ENCODE results near the gene MAPRE3.

DNA sequence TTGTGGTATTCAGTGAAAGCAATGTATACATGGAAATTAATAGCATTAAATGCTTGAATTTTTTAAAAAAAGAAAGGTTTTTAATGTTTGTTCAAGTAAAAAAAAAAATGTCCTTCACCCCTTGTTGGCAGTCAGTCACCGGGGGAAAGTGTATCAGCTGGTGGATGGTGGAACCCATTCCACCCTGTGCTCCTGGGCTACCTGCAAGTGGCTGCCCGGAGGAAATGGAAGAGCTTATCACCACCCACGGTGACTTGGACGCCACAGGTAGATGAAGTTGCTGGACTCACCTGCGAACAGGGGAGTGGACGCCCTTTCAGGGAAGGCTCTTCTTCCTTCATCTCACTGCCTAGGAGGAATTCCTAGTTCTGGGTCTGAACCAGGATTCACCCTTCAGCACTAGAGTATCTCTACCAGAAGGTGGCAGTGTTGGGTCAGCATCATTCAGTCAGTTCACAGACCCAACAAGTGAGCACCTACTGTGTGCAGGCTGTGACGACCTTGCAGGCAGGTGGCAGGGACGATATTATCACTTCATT is 35.9 kb downstream of the CIB4 start:
- RRBS, result 64% methylated on average over 2 of the region's 8 CpGs

DNA sequence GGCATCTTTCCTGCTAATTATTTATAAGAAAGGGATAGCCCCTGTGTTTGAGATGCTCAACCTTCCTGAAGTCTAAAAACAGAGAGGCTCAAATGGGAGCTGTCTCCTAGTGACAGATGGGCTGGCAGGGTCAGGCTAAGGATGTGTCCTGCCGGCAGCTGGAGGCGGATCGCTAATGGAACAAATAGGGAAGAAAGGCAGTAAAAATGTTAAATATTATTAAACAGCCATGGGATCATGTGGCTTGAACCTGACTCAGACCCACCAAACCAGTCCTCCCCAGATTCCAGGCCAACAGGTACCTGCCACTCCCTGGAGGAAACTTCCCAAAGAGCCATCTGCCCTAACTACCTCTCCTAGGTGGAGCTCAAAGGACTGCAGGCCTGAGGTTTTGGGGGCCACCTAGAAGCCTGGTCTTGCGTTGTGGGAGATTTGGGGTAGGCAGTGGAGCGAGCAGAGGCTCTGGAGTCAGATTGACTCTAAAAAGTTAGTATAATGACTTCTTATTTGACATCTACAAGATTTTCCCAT is 34.4 kb downstream of the CIB4 start:
- RRBS, result no CpG with 5 or more reads among the region's 5 CpGs

- RRBS, result 3% methylated on average over 35 of the region's 89 CpGs
Observed at GRCh38 chr2:26970076-26971165, at the start of gene MAPRE3. MAPRE3 (plus strand) TSS chr2:26970637.

DNA sequence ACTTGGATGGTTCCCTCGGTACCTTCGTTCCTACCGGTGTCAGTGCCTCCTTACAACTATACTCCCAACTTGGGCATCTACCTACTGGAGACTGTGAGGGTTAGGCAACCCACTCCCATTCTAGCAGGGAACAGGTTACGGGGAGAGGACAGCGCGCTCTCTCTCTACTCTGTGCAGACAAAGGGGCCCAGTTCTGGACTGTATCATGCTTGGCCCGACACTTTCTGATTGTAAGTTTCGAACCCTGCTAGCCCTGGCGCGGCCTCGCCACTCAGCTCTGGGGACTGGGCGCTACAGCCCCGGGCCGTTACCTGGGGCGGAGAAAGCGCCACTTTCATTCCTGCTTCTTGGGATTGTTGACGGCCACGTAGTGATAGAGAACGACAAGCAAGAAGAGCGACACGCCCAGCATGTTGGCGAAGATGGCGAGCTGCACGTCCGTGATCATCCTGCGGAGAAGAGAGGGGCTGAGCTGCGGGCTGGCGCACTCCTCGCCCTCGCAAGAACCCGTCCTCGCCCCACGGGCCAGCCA is 373 bp downstream of the OST4 start:
- RRBS, result no CpG with 5 or more reads among the region's 33 CpGs

- RRBS, result 83% methylated on average over 1 of the region's 26 CpGs
Observed at GRCh38 chr2:27082564-27083094, 3.9 kb upstream of the KHK start.

- RRBS, result no CpG with 5 or more reads among the region's 18 CpGs
Observed at GRCh38 chr2:27133013-27133875, 1.2 kb downstream of the PREB start.

DNA sequence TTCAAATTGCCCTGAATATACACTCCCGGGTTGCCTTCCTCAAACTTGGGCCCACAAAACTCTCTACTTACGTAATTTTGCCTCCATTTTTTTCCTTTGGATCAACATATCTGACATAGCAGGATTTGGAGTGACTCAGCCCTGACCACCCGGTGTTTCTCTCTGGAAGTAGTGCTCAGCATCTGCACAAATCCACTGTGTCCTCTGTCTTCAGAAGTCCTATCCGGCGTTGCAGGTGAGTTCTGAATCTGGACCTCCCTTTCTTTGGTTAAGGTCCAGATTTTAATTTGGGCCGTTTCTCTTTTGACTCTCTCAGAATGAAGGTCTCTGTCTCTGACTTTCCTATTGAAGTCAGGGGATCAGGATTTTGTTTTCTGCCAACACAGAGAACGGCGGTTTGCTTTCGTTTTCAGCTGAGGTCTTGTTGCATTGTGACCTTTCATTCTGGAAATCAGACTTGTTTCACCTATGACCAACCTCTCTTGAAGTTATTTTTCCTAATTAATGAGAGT is 13.5 kb downstream of the TCF23 start:
- RRBS, result no CpG with 5 or more reads among the region's 9 CpGs

GRCh38 chr2:27281503-27281815 is 770 bp upstream of the TRIM54 start:
- RRBS, result no CpG with 5 or more reads among the region's 2 CpGs

GRCh38 chr2:27370800-27371876 is 722 bp downstream of the SNX17 start:
- RRBS, result under 1% methylated on average over 15 of the region's 53 CpGs

DNA sequence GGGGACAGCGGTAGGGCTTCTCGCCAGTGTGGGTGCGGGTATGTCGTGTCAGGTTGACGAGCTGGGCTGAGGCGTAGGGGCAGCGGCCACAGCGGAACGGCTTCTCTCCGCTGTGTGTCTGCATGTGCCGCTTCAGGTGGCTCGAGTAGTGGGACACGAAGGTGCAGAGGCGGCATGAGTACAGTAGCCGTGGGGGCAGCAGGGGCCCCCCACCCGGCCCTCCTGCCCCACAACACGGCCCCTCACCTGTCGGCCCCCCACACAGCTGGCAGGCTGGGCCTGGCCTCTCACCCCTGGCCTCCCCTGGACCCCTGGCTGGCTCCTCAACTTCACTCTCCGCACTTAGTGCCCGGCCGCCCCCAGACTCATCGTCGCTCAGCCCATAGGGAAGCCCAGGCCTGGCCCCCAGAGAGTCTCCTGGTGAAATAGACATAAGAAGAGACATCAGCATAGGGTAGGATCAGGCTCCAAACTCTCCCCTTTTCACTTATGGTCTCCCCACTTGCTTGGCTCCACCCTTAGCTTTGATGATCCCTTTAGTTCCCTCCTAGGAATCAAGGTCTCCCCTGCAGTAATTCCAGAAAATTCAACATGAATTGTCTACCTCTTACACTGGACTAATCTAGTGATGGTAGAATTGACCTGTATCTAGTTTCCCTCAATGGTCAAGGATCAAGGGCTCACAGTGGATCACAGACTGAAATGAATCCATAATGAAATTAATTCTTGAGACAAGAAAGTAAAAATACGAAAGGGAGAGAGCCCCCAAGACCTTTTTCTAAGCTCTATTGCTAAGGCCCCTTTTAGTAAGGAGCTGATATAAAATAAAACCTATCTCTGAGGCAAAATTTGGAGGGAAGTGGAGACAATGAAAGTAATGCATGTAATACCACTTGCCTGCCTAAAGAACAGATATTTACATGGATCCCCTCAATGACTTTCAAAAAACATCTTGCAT is 1.6 kb downstream of the ZNF513 start:
- RRBS, result no CpG with 5 or more reads among the region's 24 CpGs

DNA sequence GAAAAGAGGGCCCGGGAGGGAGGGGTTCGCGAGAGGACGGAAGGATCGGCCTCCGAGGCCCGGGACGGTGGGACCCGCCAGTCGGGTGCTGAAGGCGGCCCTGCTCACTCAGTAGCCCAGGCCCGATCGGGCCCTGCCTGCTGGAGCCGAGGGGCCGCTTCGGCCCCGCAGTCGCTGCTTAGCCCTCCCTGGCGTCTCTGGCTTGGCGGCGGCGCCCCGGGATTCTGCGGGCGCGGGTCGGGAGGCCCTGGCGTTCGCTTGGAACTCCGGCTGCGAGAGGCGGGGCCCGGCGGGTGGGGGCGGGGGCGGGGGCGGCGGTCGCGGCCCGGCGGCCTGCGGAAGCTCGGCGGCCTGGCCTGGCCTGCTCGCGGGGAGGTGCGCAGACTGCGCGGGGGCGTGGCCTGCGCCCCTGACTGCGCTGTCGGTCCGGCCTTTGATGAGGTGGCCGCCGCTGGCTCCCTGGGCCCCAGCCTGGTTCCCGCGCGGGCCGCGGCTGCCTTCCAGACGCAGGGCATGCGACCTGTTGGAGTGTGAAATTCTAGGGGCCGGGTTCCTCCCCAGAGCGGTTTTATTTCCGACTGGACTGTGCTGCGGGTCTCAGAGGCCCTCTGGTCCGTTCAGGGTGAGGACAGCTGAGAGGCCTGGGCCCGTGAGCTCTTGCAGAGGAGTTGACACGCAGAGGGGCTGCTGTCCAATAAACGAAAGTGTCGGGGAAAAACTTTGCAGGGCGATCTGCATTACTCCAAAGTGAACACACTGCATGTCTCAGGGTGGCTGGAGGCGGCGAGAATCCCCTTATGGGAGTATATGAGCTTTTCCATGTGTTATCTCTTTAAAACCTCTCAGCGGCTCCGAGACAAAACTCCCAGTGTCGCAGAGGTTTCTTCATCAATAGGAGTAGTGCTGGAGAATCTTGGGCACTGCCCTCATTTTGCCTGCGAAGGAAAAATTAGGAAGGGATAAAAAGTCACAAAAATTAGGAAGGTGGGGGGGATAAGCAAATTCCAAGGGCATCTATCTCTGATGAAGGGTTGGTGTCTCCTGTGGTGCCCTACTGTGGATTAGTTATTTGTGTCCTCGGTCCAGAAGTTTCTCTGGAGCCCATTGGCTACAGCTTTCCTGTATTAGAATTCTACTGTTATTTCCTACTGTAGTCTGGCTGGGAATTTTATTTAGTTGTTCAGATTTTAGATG is 711 bp downstream of the NRBP1 start:
- RRBS, result 2% methylated on average over 33 of the region's 81 CpGs

DNA sequence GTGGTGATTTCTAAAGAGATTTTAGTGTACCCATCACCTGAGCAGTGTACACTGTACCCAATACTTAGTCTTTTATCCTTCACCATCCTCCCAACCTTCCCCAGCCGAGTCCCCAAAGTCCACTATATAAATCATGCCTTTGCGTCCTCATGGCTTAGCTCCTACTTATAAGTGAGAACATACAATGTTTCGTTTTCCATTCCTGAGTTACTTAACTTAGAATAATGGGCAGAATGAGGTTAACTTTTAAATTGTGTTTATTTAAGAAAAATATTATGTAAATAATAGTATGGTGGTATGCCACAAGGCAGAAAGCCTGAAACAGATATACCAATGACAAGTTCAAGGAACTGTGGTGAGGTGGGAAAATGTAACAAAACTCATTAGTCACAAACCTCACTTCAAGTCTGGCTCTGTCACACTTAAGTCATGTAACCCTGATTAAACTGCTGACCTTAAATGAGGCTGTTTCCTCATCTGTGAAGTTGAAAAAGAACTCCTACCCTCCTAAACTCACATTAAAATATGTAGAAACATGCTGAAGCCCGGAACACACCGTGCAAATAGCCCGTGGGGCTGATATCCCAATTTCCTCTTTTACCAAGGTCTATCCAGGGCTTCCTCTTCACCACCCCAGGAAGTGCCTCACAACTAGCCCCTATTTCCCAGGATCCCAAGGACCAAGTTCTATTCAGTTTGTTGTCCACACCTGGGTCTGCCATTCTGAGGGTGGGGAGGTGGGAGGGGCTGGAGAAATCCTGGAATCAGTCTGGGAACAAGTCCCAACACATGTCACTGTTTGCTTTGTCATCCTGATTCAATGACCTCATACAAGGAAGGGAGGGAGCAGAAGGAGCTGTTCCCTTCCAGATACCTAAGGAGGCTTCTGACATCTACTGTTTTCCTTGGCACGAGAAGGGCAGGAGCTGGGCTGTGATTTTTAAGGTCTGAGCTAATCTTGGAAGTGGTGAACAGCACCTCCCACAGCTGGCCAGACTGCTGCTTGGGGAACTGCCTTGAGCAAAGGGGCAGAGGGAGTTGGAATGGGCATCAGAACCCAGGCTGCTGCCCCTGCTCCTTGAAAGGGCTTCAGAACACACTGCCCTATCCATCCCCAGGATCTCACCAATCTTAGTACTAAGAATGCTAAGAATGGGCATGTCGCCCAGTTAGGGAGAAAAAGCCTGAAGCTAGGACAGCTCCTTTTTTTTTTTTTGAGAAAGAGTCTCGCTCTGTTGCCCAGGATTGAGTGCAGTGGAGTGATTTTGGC is 42.3 kb downstream of the SLC4A1AP start:
- RRBS, result no CpG with 5 or more reads among the region's 9 CpGs

- RRBS, result 2% methylated on average over 17 of the region's 57 CpGs
Observed at GRCh38 chr2:27714948-27715895, 51.5 kb downstream of the SLC4A1AP start.

GRCh38 chr2:27737233-27738211 is 34.0 kb upstream of the MRPL33 start:
- RRBS, result 0% methylated on average over 2 of the region's 9 CpGs

DNA sequence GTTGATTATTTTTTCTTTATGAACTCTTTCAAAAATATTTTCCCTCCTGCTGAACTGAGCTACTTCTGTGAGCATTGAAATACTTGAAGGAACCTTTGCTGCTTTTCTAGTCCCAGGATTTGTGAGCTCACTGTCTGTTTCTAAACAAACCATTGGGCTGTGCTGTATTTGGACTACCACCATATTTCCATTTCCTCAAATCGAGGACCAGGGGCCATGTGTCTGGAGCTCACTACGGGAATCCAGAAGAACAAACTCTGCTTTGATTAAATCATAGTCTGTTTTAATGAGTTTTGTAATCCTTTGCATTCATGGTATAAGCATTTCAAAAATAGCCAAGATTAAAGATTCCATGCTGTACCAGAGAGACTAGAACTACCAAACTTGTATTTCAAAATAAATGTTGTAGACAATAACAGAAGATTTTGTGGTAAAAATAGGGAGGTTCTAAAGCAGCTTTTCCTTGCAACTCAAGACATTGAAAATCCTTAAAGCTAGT is 1.4 kb downstream of the MRPL33 start:
- RRBS, result no CpG with 5 or more reads among the region's 2 CpGs

DNA sequence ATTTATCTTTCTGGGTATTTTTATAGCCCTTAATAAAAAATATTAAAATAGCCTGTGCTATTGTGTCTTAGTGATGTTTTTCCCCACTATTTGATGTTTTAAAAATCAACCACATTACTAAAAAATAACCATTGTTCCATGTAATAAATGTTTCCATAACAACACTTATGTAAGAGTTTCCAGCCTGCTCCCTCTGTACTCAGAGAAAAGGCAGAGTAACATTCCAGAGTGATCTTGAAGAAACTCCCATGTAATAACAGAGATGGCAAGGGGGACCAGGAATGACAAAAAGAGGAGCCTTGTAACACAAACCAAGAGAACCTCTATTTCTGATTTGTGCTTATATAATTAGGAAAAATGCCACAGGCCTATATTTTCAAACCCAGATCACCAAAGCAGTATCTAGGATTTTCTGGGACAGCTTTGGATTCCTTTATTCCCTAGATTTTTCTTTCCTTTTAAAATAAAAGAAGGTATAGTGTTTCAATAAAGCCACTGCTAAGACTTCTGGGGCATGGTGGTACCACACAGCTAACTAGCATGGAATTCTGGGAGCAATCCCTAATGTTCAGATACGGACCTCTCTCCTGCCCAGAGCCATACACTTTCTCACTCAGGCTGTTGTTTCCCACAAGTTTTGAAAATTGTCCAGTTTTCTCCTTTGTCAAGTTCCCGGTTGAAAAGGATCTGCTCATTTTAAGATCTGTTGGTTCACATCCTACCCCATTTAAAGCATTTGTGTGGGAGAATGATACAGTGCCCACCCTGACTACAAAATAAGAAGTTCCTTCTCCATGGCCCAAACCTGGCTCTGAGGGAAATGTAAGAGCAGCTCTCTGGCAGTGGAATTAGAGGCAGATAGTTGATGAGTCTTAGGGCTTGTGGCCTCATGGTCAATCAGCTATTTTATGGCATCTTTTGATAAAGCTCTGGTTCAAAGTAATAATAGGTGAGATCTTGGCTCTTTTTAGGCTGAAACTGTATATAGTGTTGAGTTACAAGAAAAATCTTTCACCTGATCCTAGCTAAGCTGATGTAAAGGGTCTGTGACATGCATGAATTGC is 8.5 kb downstream of the MRPL33 start:
- RRBS, result no CpG with 5 or more reads among the region's 2 CpGs

- RRBS, result no CpG with 5 or more reads among the region's 3 CpGs
Observed at GRCh38 chr2:28280461-28280861, 112.2 kb upstream of the FOSL2 start.

DNA sequence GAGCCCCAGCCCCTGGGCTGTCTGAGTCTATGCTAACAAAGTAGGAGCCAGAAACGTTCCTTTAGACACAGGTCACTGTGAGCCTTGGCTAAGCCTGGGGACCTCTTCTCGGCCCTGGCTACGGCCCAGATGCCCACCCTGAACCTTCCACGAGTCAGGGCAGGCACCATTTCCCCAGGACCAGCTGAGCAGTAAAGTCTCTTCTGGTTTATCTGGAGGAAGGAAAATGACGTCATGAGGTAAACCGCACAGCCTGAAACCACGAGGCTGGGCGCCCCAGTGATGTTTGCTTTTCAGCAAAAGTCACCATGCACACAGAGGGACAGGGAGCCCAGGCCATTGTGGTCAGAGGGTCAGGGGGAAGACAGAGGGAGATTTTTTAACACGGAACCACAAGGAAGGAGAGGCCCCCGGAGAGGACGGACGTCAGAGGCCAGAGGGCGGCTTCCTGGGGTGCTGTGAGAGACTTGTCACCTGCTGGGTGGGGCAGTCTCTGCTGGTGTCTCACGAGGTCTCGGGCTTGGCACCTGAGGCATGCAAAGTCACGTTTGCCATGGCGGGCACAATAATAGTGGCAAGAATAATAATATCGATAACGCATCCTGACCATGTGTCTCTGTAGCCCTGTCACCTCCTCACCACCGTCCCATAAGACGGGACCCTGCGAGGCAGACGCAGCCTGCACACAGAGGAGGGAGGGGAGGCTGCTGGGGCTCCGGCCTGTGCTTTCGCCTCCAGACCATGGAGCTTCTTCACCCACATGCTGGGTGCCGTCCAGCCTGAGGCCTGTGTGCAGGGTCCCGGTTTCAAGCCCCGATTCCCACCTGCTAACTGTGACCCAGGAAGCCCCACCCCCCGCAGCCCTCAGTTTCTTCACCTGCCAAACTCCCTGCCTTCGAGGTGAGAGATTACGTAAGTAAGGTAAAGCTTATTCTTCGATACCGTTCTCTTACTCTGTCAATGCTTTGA is 33.2 kb upstream of the FOSL2 start:
- RRBS, result 95% methylated on average over 4 of the region's 33 CpGs

GRCh38 chr2:28389179-28389565 is 3.5 kb upstream of the FOSL2 start:
- RRBS, result no CpG with 5 or more reads among the region's 4 CpGs

All from choroid plexus epithelial cell (primary cell).